Bronchus fibroblast of lung (primary cell): ENCODE measurements around a stretch of chr1.

DNA sequence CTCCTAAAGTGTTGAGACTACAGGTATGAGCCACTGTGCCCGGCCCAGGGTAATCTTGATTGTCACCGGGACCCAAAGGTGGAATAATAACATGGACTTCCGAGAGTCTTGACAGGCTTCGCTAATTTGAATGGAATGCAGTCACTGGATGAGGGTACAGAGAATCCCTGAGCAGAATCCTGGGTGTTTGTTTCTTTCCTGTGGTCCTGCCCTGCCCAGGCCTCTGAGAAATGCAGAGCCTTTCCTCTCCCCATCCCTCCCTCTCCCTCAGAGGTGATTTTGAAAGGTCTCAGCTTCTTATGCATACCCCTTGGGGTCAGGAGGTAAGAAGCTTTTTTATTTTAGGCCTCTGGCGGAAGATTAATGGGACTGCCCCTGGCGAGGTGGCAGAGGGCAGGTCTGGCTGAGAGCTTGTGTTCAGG is 116.7 kb upstream of the SLC45A1 start:
- RAMPAGE, long total RNA = no peak

DNA sequence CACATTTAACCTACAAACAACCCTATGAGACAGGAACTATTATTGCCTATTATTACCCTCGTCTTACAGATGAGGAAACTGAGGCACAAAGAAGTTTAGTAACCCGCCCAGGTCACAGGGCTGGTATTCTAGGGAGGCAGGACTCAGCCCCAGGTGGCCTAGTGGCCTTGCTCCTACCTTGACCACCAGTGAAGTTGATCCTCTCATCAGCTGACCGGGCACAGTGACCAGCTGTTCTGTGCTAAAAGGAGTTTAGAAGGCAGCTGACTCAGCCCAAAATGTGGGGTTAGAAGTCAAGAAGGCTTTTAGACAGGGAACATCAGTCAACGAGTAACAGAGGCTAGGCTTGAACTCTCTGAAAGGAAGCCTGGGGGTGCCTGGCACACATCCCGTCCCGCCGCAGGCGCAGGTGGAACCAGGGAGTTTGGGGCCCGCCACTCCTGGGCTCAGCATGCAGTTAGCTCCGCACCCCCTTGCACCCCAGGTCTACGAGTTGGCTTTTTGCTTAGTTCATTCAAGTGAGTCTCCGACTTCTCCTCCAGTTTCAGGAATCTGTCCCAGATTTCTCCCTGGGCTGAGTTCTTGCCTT is 114.9 kb upstream of the SLC45A1 start:
- RAMPAGE, long total RNA = no peak

- RAMPAGE, long total RNA = no peak
Observed at GRCh38 chr1:8232035-8232823, 85.7 kb upstream of the SLC45A1 start.

GRCh38 chr1:8258865-8259143 is 59.1 kb upstream of the SLC45A1 start:
- RAMPAGE, long total RNA = no peak

- RAMPAGE, long total RNA = no peak
Observed at GRCh38 chr1:8281729-8282179, 36.2 kb upstream of the SLC45A1 start.

GRCh38 chr1:8282180-8282743 is 35.7 kb upstream of the SLC45A1 start:
- RAMPAGE, long total RNA = no peak

DNA sequence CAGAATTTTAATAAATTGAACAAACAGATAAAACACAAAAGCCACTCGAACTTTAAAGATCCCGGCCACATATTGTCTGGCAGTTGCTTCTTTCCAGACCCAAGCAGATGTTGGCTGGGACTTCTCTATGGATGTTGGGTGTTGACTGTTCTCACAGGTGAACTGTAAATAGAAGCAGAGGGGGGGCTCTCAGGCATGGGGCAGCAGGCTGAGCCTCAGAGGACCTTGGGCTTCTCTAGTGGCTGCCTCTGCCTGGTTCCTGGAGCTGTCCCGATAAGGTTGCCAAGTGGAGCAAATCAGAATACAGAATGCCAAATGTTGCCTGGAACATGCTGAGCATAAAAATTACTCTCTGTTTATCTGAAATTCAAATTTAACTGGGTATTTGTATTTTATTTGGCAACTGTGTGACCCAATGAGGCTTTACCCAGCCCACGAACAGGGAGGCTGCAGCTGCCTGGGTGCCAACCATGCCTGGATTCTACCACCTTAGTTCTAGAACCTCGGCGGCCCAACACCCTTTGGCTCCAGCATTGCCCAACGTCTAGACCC is 5.6 kb upstream of the SLC45A1 start:
- RAMPAGE, long total RNA = no peak

- RAMPAGE, long total RNA = no peak
Observed at GRCh38 chr1:8318620-8318941, 667 bp downstream of the SLC45A1 start.

DNA sequence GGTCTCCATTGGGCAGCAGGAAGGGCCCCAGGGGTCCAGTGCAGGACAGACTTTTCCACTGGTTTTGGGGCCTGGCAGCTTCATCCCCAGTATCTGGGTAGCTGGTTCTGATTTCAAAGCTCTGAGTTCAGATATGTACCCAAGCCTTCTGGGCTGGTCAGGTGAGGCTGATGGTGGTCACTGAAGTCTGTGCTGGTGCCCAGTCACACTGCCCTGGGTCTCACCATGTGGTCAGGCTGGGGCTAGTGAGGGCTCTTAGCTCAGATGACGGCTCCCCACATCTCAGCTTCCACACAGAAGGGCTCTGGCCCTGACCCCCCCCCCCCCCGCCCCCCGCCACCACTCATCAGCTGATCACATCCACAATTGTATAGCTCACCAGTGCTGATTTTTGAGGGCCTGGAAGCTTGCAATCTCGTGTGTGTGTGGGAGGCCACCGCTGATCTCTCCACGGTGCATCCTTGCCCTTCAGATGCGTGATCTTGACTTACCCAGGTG is 32.5 kb downstream of the SLC45A1 start:
- RAMPAGE, long total RNA = no peak

DNA sequence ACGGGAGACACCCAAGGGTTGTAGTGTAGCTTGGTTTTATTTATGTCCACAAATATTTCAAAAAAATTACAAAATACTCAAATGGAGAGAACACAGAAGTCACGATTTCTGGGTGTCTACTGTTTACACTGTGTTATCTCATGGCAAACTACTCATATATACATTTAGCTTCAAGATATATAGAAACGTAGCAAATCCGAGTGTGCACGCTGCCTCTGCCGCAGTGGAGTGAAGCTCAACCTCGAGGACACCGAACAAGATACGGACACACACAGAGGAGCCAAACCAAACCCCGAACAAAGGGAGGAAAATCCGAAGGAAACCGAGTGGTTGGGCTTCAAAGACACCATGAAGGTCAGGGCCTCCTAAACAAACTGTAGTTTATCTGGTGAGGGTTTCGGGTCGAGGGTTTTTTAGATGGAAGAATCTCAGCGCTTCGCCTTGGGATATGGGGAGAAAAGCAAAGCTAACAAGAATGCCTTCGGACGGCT is 34.5 kb downstream of the SLC45A1 start:
- RAMPAGE, long total RNA = no peak

GRCh38 chr1:8353818-8354195 is 35.9 kb downstream of the SLC45A1 start:
- RAMPAGE, long total RNA = no peak

GRCh38 chr1:8361728-8362070 is 43.8 kb downstream of the SLC45A1 start:
- RAMPAGE, long total RNA = no peak

GRCh38 chr1:8370885-8371658 is 53.2 kb downstream of the SLC45A1 start:
- RAMPAGE, long total RNA = no peak

DNA sequence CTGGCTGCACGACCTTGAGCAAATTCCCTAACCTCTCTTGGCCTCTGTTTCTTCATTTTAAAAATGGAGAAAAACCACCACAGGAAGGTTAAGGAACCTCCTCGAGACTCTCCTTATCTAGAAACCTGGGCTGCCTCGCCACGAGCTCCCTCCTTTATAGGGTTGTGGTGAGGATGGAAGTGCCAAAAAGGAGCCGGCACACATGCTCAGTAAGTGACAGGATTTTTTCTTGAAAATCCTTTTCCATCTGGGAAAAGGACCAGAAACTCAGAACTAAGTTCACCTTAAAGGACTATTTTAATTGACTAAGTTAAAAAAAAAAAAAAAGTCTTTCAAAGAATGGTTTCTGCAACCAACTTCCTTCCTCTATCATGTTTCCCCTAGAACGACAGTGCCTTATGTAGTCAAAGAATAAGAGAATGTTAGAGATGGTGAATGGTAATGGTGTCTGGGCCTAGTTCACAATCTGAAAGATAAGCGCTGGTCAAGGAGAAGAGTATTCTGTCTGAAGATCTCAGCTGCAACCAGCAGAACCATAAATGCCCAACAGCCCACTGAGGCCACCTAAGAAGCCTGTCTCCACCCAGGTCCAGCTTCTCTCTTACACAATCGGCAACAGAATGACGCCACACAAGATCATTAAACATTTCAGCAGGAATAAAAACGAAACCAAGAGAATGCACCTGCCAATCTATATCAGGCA is 64.9 kb downstream of the SLC45A1 start:
- RAMPAGE, long total RNA = no peak

DNA sequence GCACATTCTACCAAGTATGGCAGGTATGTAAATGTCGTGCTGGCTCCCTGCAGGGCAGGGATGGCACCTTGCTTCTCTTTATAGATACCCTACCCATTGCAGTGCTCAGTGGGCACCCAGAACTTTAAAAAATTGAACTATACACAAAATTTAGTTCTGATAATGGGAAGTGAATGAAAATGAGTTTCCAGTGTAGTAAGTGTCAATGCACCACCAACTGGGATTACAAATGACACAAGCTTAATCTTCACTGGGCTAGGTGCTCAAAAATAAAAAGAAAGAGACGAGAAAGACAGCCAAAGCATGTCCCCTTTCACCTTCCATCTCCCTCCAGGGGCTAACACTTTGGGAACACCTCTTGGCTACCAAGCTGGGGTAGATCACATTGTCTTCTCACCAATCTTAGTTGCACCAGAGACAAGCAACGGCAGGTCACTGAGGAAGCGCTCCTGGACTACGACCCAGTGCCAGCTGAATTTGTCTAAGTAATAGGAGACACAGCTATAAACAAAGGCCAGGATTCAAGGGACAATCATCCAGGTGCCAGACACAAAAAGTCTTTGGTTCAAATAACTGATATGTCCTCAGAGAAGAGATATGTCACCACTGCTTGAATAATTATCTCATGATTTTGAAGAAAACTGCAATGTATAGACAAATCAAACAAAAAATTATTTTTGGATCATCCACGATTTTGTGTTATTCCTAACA is 100.3 kb downstream of the SLC45A1 start:
- RAMPAGE, long total RNA = no peak

GRCh38 chr1:8629025-8630082 is 188.1 kb downstream of the RERE start:
- RAMPAGE, long total RNA = no peak

GRCh38 chr1:8856275-8856743 is 22.2 kb downstream of the ENO1 start:
- RAMPAGE, long total RNA = no peak

DNA sequence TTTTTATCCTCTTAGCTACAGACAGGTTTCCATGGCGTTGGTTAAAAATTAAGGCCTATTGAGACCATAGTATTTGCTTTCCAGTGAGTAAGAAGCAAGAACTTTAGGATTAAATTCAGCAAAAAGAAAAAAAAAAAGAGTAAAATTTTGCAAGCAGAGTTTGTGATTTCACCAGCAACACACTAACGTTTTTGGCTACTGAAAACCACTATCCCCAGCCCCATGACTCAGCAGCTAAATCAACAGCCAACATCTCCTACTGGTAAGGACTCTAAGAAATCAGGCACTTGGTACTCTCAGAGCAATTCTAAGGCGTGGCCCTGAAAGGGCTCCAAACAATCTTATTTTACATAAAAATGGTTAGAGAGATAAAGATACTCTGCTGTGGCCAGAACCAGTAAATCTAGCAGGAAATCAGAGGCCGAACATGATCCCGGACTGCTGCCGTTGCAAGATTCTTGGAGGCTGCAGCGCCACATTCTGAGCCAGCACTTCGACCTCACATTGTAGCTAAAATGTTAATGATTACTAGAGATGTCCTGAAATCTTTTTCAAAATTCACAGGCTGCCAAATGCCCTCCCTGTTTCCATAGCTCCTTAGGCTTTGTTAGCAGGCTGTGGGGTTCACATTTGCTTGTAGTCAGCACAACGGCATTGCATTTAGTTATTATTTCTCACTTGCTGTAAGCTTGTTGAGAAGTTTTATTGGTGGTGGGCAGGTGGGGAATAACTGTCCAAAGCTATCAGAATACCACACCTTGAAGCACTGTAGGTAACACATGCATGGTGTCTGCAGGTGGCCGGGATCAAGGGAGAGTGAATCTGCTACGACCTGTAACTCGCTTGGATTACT is 1.7 kb upstream of the ENO1 start:
- RAMPAGE, long total RNA = no peak

DNA sequence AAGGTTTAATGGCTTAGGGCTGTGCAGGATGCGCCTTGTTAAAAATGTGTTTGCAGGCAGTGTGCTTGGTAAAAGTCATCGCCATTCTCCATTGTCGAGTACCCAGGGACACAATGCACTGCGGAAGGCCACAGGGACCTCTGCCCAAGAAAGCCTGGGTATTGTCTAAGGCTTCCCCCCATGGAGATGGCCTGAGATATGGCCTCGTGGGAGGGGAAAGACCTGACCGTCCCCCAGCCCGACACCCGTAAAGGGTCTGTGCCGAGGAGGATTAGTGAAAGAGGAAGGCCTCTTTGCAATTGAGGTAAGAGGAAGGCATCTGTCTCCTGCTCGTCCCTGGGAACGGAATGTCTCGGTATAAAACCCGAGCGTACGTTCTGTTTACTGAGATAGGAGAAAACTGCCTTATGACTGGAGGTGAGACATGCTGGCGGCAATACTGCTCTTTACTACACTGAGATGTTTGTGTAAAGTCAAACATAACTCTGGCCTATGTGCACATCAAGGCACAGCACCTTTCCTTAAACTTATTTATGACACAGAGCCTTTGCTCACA is 24.2 kb downstream of the SLC2A7 start:
- RAMPAGE, long total RNA = no peak

DNA sequence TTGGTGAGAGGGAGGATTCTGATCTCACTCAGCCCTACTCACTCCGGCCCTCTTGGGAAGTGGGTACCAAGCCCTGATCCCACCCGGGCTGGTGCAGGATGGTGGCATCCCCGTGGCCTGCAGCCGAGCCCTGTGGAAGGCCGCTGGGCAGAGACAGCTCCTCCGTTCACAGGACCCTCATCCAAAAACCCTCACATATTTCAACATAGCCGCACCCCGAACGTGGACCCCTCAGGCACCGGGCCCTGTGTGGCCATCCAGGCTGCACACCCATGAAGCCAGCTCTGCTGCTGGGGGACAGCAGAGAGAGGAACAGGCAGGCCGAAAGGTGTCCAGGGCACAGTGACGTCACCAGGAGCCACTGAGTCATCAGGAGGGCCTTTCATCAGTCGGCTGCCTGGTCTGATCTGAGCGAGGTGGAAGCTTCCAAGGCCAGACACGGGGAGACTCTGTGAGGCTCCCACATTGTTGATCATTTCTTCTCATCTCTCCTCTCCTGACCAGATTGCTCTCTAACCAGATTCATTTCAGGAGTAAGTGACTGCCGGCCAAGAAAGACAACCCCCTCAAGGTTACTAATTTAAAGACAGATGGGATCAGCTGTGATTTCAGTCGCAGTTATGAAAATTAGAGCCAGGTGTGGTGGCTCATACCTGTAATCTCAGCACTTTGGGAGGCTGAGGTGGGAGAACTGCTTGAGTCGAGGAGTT is 16.3 kb upstream of the GPR157 start:
- RAMPAGE, long total RNA = no peak